Metastatic Lung Carcinoma in the Adrenal Gland (tissue), 1 donor: ENCODE data around the genes CSTF2T, DKK1 and MBL2.

DNA sequence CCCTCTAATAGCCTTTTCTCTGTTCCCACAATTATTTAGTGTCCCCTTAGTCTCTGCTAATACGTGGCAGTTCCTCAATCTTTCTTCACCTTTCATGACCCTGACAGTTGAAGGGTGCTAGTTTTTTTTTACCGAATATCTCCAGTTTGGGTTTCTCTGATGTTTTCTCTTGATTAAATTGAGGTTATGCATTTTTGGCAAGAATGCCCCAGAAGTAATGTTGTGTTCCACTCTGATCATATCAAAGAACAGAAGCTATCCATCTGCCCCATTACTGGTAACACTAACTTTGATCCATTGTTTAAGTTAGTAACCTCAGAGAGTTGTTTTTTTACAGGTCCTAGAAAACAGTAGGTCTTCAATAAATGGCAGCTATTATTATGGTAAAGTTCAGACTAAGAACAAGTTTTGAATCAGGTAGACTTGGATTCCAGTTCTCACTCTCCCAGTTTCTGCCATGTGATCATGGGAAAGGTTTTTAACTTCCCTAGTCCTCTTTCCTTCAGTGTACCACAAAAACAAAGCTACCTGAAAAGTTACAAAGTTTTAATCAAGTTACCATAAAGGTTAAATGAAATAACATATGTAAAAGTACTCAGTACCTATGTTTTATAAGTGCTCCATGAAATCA, 133.7 kb upstream of the ASAH2 start:
- PRO-cap = no peak

- PRO-cap = no peak
Measured at GRCh38 chr10:50400649-50401086, 149.4 kb upstream of the ASAH2 start.

DNA sequence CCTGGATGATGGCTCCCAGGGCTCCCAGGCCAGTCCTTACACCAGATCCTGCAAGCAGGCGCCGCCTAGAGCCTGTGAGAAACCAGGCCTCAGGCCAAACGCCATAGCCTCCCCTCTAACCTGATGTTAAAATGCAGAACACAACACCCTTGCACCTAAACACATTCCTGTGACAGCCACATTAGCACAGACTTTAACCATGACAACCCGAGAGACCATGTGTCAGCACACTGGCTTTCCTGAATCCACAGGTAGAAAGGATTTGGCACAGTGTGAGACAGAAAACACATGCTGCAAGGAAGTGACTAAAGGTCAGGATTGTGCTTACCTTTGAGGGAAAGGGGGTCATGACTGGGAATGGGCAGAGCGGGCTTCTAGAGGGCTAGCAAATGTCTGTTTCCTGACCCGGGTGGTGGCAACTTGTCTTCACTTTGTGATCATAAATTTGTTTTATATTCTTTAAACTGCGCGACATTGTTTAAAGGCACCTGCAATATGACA, 59.8 kb downstream of the SGMS1 start:
- PRO-cap = no peak

DNA sequence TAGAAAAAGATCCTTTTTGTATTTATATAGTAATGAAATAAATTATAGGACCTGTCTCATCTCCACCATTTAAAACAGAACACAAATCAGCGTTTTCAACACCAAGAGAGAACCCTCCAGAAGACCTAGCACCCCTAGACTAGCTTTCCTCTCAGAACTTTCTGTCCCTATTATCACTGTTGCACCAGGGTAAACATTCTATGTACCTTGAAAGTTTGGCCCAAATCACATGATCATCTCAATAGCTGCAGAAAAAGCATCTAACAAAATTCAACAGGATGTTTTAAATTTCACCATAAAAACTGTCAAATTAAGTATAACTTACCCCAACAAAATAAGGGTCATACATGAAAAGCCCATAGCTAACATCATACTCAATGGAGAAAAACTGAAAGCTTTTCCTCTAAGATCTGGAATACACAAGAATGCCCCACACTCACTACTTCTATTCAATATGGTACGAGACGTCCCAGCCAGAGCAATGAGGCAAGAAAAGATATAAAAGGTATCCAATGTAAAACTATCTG, 50.9 kb downstream of the SGMS1 start:
- PRO-cap = no peak

DNA sequence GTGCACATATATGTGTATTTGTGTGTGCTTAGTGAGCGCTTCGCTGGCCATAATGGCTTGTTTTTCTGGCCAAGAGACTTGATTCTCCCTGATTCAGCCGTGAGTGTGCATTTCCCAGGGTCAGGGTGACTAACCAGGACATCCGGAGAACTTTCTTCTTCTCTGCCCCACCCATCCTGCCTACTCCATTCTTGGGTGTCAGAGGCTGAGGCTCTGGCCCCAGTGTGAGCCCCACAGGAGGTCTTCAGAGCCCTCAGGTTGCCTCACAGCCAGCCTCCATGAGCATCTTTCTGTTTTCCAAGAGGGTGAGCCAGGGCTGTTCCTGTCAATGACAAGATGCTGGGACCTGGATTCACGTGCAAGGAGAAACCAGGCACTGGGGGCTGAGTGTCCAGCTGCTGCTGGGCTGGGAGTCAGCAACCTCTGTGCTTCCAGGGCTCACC, 37.8 kb upstream of the ASAH2B start:
- PRO-cap = no peak

GRCh38 chr10:50884283-50884838, 1.1 kb downstream of the A1CF start:
- PRO-cap = no peak

DNA sequence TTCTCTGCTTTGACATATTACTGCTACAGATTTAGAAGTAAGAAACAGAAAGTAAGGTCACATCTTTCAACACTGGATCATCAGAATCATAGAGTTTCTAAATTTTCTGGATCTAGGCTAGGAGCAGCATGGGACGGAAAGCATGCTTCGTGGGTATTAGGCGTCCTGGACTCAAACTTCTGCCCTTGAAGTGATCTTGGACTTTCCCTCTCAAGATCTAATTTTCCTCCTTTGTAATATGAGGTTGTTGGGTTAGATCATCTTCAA, 85.4 kb upstream of the PRKG1 start:
- PRO-cap = no peak

GRCh38 chr10:51346664-51347377, 272.5 kb downstream of the PRKG1 start:
- PRO-cap = no peak

DNA sequence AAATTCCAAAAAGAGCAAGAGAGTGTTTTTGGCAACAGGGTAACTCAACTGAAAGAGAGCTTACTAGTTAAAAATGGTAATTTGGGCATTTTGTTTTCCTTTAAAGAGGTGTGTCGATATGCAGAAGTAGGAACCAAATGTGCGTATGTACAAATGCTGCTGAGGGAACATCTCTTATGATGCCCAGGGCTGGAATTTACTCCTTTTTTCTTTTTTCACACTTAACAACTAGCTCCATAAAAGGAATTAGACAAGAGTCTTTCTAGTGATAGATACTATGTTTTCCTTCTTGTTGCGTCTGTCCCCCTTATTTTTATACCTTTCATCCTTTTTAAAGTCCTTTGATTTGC, 293.0 kb downstream of the PRKG1 start:
- PRO-cap = no peak

DNA sequence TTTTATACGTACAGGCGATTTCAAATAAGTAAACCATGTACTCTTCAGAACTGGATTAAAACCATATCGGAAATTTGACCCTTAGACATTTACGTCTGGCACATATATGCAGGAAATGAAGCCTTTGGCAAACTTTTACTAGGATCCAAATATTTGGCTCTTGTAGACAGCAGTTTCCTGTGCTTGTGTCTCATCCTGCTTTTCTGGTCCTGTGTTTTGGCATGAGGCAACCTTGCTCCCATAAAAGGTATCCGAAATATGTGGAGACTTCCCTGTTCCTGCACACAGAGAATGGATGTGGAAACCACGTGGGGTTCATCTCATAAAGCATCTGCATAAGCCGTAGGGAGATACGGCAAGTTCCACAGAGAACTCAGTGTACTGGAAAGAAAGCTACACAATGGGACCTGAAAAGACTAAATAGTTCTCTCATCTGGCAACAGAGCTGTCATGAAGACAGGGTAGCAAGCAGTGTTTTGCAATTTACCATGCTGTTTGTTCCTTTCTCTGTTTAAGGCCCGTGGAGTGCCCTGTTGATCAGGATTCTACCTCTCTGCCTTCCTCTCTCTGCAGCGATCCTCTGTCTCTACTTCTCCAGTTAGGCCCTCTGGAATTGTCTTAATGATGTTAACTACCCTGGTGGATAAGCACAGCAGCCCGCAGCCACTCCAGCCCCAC, 293.8 kb downstream of the CSTF2T start:
- PRO-cap = no peak

GRCh38 chr10:51472258-51472812, 227.1 kb downstream of the CSTF2T start:
- PRO-cap = no peak

GRCh38 chr10:51659677-51660379, 39.6 kb downstream of the CSTF2T start:
- PRO-cap = no peak

- PRO-cap = unidirectional peak, minus-strand start at chr10:51699621; unidirectional peak, plus-strand start at chr10:51699966
Measured at GRCh38 chr10:51699020-51700163, at the start of gene CSTF2T. CSTF2T (minus strand) TSS chr10:51699595.

GRCh38 chr10:52168048-52168671, 145.9 kb upstream of the DKK1 start:
- PRO-cap = no peak

- PRO-cap = bidirectional peak, plus-strand start at chr10:52314283, minus-strand start at chr10:52314103; bidirectional peak, plus-strand start at chr10:52314812, minus-strand start at chr10:52314514
Measured at GRCh38 chr10:52314189-52314771, at the start of gene DKK1. DKK1 (plus strand) TSS chr10:52314281.

DNA sequence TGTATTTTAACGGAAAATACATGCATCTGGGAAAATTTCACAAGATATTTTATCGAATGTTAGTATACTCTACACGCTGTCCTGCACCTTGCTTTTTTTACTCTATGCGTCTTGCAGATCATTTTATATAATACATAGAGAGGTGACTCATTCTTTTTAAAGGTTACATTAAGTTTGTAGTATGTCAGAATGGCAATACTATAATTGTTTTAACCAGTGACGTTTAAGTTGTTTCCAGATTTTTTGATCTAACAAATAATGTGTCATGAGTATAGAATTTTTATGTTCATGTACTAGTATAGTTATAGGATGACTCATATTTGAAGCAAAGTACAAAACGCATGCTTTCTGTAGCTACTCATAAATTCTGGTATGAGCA, 4.8 kb downstream of the DKK1 start:
- PRO-cap = unidirectional peak, minus-strand start at position 99 of the sequence

GRCh38 chr10:52772613-52772994, at the start of gene MBL2:
MBL2 (minus strand) TSS chr10:52772784.
- PRO-cap = no peak

- PRO-cap = no peak
Measured at GRCh38 chr10:52775217-52775628, 2.6 kb upstream of the MBL2 start.

DNA sequence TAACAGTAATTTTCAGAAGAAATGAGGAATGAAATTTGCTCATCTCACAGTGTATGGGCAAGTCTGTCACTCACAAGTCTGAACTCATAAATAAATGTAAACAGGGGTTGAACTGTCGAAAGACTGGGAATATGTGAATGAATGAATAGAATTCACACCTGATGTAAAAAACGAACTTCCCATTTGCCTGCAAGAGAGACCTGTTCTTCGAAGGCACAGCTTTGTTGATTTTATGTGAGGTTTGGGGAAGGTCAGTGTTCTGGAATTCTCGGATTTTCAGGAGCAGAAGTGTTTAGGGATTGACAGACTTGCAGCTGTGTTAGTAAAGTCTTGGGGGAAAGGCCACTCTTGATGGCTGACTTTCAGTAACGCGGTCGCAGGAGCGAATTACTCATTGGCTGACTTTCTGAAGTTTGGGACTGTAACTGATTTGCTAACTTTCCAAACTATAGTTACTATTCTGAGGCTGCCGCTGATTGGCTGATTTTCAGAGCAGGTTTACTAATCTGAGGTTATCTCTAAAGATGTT, 228.2 kb upstream of the MBL2 start:
- PRO-cap = no peak

DNA sequence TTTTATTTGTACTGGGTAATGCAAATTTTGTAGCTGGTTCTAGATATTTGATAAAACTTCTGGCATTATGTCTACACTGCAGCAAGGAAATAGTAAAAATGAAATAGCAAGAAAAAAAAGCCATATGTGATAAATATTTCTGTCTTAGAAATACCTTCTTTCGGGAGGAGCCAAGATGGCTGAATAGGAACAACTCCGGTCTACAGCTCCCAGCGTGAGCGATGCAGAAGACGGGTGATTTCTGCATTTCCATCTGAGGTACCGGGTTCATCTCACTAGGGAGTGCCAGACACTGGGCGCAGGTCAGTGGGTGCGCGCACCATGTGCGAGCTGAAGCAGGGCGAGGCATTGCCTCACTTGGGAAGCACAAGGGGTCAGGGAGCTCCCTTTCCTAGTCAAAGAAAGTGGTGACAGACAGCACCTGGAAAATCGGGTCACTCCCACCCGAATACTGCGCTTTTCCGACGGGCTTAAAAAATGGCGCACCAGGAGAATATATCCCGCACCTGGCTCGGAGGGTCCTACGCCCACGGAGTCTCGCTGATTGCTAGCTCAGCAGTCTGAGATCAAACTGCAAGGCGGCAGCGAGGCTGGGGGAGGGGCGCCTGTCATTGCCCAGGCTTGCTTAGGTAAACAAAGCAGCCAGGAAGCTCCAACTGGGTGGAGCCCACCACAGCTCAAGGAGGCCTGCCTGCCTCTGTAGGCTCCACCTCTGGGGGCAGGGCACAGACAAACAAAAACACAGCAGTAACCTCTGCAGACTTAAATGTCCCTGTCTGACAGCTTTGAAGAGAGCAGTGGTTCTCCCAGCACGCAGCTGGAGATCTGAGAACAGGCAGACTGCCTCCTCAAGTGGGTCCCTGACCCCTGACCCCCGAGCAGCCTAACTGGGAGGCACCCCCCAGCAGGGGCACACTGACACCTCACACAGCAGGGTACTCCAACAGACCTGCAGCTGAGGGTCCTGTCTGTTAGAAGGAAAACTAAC, 461.3 kb downstream of the ZWINT start:
- PRO-cap = no peak